Subcutaneous adipose tissue (tissue), 3 donors: Measurements from ENCODE around the genes CEND1, POLR2L and KRTAP5-5.

- PRO-cap = no peak
- RAMPAGE, long total RNA, 3 experiments = no peak in any of the 3 experiments
These were observed 157 bp downstream of the EPS8L2 start for GRCh38 chr11:706311-706464.

DNA sequence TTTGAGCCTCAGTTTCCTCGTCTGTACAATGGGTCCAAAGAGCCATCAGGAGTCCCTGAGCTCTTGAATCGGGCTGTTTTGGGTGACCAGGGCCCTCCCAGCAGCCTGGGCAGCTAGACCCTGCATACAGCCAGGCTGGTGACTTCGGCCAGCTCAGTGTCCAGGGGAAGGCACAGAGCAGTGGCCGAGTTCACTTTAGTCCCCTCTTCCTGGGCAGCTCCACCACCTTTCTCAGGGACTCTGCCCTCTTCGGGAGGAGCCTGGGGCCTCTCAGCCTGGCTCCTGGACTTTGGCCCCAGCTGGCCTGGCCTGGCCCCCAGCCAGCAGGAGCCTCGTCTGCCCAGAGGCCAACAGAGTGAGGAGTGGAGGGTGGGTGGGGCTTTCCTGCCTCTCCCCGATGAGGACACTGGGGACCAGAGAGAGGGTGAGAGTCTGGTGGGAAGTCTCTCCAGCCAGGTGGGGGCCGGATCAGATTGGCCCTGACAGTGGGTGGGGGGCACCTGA is 6.7 kb downstream of the EPS8L2 start:
- PRO-cap = no peak
- RAMPAGE, long total RNA, 3 experiments = no peak in any of the 3 experiments

GRCh38 chr11:790005-790987 is at the start of gene CEND1:
Gene CEND1, minus strand, starts transcription at chr11:790090.
- PRO-cap = no peak
- RAMPAGE, long total RNA, 3 experiments = no peak in any of the 3 experiments

DNA sequence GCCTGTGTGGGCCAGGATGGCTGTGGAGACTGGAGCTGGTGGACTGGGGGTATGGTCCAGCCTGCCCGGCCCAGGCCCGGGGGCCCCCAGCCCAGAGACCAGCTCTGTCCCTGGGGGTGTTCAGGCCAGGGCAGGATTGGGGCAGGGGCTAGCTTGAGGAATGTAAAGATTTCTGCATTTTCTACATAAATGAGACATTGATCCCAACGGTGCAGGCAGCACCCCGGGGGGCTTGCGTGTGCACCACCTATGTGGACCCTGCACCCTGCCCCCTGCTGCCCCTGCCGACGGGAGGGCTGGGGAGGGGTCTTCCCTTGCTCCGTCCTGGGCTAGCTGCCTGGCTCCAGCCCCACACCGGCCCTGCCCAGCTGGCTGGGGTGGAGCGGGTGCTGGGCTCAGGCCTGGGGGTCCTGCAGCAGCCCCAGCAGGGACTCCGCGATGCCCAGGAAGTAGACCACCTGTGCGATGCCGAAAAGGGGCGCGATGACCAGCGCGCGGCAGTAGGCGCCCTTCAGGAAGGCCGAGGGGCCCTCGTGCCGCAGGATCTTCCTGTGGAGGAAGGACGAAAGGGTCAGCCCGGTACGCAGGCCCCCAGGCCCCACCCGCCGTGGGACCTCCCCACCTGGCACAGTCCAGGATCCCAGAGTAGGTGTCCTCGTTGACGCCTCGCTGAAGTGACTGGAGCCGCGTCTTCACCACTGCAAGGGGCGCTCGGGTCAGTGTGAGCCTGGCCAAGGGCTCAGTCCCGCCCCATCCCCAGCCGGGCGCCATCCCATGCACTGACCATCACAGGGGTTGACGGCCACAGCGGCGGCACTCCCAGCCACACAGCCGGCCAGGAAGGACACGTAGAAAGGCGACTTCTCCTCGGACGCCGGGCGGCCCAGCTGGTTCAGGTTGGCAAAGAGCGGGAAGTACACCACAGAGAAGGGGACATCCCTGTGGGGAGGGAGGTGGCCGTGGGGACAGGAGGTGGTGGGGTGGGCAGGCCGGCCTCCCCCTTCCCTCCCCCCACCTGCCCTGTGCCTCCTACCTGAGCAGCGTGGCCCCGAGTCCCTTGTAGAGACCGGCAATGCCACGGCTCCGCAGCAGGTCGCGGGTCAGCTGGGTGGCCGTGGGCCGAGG is 2.0 kb upstream of the CEND1 start:
- PRO-cap = no peak
- RAMPAGE, long total RNA, 3 experiments = no peak in any of the 3 experiments

GRCh38 chr11:796774-797034 is 1.4 kb downstream of the SLC25A22 start:
- PRO-cap = no peak
- RAMPAGE, long total RNA, 3 experiments = no peak in any of the 3 experiments

- PRO-cap = unidirectional peak, minus-strand start at chr11:822134
- RAMPAGE, long total RNA, 3 experiments = no peak in any of the 3 experiments
These were observed 3.5 kb downstream of the PNPLA2 start for GRCh38 chr11:821873-822899.

DNA sequence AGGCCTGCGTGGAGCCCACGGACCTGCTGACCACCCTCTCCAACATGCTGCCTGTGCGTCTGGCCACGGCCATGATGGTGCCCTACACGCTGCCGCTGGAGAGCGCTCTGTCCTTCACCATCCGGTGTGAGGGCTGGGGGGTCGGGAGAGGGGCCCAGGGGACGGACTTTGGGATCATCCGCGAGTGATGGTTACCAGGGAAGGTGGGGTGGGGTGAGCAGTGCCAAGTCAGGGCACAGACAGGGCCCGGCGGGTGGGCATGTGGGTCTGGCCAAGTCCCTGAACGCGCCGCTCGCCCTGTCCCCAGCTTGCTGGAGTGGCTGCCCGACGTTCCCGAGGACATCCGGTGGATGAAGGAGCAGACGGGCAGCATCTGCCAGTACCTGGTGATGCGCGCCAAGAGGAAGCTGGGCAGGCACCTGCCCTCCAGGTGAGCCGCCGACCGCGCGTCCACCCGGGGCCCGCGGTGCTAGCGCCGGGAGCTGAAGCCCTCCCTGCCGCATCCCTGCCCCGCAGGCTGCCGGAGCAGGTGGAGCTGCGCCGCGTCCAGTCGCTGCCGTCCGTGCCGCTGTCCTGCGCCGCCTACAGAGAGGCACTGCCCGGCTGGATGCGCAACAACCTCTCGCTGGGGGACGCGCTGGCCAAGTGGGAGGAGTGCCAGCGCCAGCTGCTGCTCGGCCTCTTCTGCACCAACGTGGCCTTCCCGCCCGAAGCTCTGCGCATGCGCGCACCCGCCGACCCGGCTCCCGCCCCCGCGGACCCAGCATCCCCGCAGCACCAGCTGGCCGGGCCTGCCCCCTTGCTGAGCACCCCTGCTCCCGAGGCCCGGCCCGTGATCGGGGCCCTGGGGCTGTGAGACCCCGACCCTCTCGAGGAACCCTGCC is 3.5 kb upstream of the CRACR2B start:
- PRO-cap = no peak
- RAMPAGE, long total RNA, 3 experiments = start-site peak on the plus strand in 1 of 3 experiments, centred at position 30 of the sequence, 19 reads per replicate

DNA sequence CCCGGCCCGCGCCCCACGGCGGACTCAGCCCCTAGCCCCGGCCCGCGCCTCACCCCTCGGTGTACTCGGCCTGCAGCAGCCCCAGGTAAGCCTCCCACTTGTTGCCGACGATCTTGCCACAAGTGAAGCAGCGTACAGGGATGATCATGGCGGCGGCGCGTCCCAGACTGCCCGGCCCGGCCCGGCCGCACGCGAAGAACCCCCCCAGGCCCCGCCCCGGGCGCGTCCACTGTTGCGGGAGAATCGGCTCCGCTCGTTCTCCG is at the start of gene POLR2L:
Gene POLR2L (minus strand): TSS at position 169 of the 263 bp plus-strand sequence.
- PRO-cap = bidirectional peak, plus-strand start outside the sequence, minus-strand start at position 169 of the sequence
- RAMPAGE, long total RNA, 3 experiments = start-site peak on the minus strand in 3 of 3 experiments, centred at positions 158 to 172 of the sequence, 344 to 566 reads per replicate

DNA sequence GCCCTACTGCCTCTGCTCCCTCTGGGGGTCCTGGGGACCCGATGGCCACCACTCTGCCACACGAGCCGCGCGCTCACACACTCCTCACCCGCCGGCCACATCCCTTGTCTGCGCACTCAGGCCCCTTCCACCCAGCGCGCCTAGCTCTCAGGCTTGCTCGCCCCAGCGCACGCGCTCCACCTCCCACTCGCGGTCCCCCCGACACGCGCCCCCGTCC is 393 bp downstream of the CHID1 start:
- PRO-cap = no peak
- RAMPAGE, long total RNA, 3 experiments = no peak in any of the 3 experiments

DNA sequence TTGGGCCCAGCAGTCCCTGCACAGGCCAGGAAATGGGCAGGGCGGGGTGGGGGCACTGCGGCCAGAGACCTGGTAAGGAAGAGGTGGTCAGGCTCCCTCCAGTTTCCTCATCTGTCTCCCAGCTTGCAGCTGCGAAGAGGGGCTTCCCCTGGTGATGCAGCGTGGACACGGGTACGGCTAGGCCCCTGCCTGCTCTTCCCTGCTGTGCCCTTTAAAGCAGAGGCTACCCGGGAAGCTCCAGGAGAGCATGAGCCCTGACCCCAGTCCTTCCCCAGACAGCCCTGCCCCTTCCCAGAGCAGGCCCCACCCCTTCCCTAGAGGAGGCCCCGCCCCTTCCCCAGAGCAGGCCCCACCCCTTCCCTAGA is 44.9 kb upstream of the MUC5AC start:
- PRO-cap = no peak
- RAMPAGE, long total RNA, 3 experiments = no peak in any of the 3 experiments

- PRO-cap = no peak
- RAMPAGE, long total RNA, 3 experiments = no peak in any of the 3 experiments
These were observed 786 bp downstream of the BRSK2 start for GRCh38 chr11:1390371-1391069.

GRCh38 chr11:1391908-1392432 is 2.2 kb downstream of the BRSK2 start:
- PRO-cap = no peak
- RAMPAGE, long total RNA, 3 experiments = no peak in any of the 3 experiments

GRCh38 chr11:1410734-1411814 is 21.3 kb downstream of the BRSK2 start:
- PRO-cap = no peak
- RAMPAGE, long total RNA, 3 experiments = no peak in any of the 3 experiments

DNA sequence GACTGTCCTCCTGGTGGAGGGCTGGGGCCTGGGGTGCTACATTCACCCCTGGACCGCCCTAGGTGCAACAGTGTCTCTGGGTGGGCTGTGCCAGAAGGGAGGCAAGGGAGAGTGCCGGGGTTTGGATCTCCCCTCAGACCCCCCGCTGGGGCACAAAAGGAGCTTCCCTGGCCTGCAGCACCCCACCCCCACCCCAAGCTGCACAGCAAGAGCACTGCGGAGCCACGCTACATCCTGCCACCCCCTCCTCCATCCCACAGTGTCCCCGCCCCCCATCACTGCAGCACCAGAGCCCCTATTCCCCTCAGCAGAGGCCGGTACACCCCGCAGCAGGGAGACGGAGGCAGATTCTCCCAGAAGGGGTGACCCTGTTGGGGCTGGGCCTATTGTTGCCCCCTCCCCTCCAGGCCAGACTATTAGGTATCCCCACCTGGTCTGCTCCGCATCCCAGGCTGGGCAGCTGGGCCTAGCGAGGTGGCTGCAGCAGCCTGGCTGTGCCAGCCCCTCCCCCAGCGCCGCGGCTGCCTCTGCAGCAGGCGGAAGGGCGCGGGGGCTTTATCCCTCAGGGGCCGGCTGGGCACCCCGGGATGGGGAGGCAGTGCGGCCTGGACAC is 1.2 kb downstream of the DUSP8 start:
- PRO-cap = no peak
- RAMPAGE, long total RNA, 3 experiments = no peak in any of the 3 experiments

DNA sequence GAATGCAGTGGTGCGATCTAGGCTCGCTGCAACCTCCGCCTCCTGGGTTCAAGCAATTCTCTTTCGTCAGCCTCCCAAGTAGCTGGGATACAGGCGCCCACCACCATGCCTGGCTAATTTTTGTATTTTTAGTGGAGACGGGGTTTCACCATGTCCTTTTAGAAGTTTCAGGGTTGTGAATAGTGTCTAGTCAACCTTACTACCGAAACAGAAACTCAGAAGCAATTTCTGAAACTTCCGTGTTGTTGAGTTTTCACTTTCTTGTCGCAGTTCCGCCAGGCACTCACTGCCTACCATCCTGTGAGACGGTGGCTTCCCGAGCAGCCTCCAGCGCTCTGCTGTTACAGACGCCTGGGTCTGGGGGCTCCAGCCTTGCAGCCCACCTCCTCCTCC is 2.4 kb downstream of the KRTAP5-3 start:
- PRO-cap = no peak
- RAMPAGE, long total RNA, 3 experiments = no peak in any of the 3 experiments

- PRO-cap = no peak
- RAMPAGE, long total RNA, 3 experiments = no peak in any of the 3 experiments
These were observed 2.4 kb downstream of the KRTAP5-4 start for GRCh38 chr11:1619444-1619939.

- PRO-cap = no peak
- RAMPAGE, long total RNA, 3 experiments = no peak in any of the 3 experiments
These were observed at the start of gene KRTAP5-5 for GRCh38 chr11:1629480-1629999. Gene KRTAP5-5, plus strand, starts transcription at chr11:1629775.

DNA sequence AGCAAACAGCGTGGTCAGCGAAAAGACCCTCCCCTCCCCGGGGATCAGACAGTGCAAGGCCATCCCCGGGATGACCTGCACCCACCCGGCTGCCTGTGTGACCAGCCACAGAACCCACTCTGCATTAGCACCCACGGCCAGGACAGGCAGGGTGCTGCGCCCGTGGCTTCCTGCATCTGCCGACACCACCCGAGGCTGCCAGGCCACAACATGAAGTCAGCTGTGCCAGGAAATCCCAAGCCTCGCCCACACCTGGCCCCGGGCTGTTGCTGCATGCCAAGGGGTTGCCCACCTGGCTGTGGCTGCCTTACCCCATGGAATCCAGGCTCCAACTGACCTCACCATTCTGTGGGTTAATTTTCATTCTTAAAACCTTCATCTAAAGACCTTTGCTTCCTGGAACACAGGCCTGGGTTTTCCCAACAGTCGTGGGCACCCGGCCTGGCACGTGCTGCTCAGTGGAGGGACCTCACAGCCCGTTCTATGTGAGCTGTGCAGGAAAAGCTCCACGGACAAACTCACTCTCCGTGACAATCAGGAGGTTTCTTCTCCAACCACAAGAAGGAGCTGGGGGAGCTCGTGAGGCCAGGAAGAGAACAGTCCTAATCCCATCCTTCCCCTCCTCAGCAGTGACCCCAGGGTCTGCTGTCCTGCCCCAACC is 32.3 kb downstream of the KRTAP5-5 start:
- PRO-cap = no peak
- RAMPAGE, long total RNA, 3 experiments = no peak in any of the 3 experiments

- PRO-cap = bidirectional peak, plus-strand start at chr11:1844790, minus-strand start at chr11:1844644
- RAMPAGE, long total RNA, 3 experiments = no peak in any of the 3 experiments
These were observed 5.5 kb downstream of the TNNI2 start for GRCh38 chr11:1844012-1845020.

DNA sequence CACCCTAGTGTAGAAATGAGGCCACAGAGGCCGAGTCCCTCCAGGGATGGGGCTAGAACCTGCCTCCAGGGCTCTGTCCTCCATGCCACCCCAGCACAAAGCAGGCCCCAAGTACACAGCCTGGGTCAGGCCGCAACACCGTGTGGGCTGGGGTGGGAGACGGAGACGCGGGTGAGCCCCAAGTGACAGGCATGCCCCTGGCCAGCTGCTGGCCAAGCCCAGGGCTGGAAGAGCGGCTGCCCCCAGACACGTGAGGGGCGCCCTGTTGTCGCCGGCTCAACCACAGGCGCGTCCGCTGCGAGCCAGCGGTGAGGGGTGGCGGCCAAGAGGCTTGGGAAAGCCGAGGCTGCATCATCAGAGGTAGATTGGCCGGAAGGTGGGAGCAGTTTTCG is 911 bp downstream of the PRR33 start:
- PRO-cap = no peak
- RAMPAGE, long total RNA, 3 experiments = no peak in any of the 3 experiments